OVCAR3 (cell line): Measurements from ENCODE around the genes CXCR3 and ABCB7.

- RRBS: no CpG with 5 or more reads among the region's 6 CpGs
Measured at GRCh38 chrX:71606721-71607283, 11.5 kb downstream of the CXCR3 start.

DNA sequence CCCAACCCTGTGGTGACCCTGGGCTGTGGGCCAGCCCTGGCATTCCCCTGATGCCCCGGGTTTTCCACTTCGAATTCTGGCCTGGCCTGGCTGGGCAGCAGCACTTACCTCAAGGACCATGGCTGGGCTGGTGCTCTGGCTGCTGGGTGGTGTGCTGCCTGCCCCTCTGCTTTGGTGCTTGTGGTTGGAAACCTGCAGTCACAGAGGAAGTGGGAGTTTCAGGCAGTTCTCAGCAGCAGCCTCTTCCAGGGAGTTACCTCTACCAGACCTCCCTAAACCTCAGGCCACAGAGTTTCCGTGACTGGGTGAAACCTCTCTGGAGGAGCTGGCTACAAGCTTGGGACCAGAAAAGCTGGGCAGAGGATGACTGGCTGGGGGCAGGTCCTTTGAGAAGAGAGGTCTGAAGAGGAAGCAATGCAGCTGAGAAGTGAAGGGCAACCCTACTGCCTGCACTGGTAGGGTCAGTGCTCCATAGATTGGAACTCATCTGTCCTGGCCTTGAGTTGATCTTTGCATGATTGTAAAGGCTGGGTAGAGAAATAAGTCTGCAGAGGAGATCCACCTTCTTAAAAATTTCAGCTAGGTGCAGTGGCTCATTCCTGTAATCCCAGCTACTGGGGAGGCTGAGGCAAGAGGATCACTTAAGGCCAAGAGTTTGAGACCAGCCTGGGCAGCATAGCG is at the start of gene CXCR3:
Gene CXCR3, minus strand, starts transcription at position 182 of the 681 bp plus-strand sequence.
- RRBS: no CpG with 5 or more reads among the region's 4 CpGs

DNA sequence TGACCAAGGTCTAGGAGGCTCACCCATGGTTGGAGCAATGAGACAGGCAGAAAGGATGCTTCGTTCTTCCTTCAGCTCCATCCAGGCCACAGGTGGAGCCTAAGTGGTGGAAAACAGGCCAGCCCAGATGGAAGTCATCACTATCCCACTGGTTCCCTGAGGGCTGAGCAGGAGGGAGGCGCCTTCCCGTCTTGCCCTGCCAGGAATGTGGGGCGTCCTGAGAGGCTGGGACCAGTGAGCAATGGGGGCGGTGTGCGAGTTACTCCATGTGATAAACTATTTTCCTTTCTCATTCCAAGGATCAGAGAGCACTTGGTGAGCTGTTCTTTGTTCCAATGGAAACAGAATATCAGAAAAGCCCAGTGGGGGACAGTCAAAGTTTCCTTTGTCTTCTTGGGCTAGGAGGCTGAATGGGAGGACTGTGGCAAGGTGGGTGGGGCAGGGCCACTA is 86.1 kb downstream of the NHSL2 start:
- RRBS: no CpG with 5 or more reads among the region's 6 CpGs

- RRBS: no CpG with 5 or more reads among the region's 7 CpGs
Measured at GRCh38 chrX:72029782-72030643, 119.4 kb downstream of the NHSL2 start.

GRCh38 chrX:73127952-73128396 is 48.7 kb upstream of the PABPC1L2A start:
- RRBS: no CpG with 5 or more reads among the region's 17 CpGs

DNA sequence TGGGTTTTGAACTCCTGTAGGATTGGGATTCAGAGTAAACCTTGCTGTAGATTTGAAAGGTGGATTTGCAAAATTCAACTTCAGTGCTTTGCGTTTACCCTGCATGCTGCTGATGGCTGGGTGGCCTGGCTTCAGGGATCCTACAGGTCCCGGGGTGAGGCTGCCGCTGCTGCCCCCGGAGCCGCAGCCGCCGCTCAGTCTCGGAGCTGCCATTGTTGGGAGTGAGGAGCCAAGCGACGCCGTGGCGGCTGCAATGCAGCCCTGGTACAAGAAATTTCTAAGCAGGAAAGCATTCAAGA is 37.1 kb upstream of the CHIC1 start:
- RRBS: no CpG with 5 or more reads among the region's 12 CpGs

GRCh38 chrX:73917162-73917768 is 354.3 kb downstream of the CHIC1 start:
- RRBS: no CpG with 5 or more reads among the region's 1 CpG

DNA sequence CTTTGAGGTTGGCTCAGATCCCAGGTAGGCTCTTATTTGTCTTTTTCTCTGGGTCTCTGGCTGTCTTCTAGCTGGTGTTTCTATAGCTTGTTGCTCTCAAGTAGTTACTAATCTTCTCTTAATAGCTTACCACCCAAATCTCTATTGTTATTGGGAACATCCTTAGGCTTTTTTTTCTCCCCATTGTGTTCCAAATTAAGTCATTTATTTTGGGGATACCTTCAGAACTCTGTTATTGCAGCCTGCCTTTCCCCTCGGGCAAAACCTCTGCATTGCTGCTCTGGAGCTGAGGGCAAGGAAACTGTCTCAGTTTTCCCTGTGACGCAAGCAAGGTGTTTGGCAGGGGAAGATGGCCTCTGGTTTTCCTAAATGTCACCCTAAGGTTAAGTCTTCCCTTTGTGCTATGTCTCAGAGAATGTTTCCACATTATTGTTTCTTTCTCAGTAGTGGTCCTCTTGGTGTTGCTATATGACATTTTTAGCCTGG is 338.1 kb upstream of the ZCCHC13 start:
- RRBS: no CpG with 5 or more reads among the region's 2 CpGs

DNA sequence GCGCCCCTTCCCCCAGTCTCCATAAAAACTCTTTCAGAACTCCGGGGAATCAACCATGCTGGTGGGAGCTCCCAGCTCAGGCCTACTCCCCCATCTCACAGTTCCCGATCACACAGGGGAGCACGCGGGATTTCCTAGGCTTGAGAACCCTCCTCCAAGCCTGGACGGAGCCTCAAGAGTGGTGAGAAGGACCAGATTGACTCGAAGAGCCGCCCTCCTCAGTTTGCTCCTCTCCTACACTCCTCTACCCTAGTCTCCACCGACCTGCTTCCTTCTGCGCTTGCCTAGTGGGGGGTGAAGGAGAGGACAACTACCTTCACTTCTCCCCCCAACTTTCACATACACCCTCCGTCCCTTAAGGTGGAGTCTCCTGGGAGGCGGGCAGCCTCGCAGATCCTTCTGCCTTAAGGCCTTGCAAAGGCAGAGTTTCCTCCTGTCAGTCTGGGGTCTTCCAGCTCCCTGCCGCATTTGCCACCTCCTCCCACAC is 77.3 kb downstream of the RLIM start:
- RRBS: 64% methylated on average over 1 of the region's 14 CpGs

- RRBS: no CpG with 5 or more reads among the region's 19 CpGs
Measured at GRCh38 chrX:74794478-74794816, 130.8 kb downstream of the NEXMIF start.

DNA sequence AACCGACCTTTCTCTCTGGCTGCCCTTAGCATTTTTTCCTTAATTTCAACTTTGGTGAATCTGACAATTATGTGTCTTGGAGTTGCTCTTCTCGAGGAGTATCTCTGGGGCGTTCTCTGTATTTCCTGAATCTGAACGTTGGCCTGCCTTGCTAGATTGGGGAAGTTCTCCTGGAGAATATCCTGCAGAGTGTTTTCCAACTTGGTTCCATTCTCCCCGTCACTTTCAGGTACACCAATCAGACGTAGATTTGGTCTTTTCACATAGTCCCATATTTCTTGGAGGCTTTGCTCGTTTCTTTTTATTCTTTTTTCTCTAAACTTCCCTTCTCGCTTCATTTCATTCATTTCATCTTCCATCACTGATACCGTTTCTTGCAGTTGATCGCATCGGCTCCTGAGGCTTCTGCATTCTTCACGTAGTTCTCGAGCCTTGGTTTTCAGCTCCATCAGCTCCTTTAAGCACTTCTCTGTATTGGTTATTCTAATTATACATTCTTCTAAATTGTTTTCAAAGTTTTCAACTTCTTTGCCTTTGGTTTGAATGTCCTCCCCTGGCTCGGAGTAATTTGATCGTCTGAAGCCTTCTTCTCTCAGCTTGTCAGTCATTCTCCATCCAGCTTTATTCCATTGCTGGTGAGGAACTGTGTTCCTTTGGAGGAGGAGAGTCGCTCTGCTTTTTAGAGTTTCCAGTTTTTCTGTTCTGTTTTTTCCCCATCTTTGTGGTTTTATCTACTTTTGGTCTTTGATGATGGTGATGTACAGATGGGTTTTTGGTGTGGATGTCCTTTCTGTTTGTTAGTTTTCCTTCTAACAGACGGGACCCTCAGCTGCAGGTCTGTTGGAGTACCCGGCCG is 47.6 kb downstream of the NEXMIF start:
- RRBS: no CpG with 5 or more reads among the region's 19 CpGs

DNA sequence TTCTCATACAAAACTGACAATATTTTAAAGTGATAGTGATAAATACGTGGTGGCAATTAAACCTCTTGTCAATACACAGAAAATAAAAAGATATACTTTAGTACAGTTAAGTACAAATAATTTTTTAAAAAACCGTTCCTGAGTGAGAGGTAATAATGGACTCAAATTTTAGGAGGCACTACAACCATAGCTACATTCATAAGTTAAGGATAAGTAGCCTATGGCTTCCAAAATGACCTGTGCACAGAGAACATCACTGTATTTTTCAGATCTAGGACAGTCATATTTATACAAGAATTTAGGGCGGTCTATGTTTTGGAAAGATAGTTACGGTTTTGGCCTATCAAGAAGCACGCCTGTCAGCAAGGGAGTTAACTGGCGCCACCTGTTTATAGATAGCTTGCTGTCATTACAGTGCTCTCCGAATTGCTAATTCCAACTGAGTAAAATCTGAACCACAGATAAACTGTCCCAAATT is 775 bp downstream of the ABCB7 start:
- RRBS: no CpG with 5 or more reads among the region's 7 CpGs

DNA sequence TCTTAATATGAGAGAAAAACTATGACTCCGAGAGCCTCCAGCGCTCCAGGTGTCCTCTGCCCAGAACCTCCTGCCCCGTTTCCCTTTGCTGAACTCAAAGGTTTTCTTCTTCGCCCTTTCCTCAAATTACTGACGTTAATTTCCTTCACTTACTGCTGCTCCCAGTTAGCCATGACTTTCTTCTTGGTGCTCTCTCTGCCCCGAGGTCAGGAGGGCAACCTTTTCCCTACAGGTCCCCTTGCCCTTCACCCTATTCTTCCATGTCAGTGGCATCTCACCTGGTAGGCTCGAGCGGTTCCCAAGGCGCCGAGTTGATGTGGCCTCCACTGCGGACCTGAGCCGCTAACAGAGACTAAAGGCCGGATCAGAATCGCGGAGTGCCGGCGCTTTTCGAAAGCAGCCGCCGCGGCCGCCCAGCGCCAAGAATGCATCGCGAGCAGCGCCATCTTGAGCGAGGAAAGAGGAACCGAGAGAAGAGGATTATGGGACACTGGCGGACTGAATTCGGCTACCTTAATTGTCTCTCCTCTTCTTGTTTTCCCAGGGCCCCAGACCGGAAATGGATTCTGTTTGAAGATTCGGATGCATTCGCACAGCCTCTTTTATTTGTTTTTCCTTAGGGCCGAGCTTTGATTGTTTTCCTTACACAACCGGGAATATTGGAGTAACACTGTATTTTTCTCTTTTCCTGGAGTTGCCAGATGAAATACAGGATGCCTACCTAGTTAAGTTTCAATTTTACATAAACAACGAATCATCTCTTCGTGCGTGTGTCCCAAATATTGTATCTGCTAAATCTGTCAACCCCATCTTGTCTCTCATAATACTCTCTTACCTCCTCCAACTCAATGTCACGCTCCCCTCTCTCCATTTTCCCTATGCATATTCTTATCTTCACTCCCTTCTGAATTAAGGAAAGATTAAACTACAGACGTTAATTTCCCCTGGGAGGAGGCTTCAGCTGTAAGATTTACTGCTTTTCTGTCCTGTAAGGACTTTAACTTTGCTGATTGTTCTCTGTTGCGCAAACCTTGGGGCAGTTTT is at the start of gene ABCB7:
Gene ABCB7, minus strand, starts transcription at position 457 of the 1,044 bp plus-strand sequence.
- RRBS: 7% methylated on average over 4 of the region's 41 CpGs

GRCh38 chrX:76177541-76177877 is 4.6 kb downstream of the PBDC1 start:
- RRBS: no CpG with 5 or more reads among the region's 2 CpGs

DNA sequence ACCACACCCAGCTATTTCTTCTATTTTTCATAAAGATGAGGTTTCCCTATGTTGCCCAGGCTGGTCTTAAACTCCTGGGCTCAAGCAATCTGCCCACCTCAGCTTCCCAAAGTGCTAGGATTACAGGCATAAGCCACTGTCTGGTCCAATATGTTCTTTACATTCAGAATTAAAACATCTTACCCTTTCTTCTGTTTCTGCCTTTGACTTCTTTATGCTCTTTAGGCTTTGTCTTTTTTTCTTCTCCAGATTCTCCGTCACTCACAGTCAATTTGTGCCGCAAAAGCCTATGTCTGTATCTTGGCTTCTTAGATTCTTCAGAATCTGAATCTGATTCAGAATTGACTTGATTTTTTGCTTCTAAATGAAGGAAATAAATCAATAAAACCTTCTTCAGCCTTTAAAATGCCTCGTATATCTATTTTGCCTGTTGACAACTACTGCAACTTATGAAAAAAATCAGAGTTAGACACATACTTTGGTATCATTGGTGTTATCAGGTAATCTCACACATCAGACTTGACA is 122.8 kb downstream of the ATRX start:
- RRBS: no CpG with 5 or more reads among the region's 3 CpGs

DNA sequence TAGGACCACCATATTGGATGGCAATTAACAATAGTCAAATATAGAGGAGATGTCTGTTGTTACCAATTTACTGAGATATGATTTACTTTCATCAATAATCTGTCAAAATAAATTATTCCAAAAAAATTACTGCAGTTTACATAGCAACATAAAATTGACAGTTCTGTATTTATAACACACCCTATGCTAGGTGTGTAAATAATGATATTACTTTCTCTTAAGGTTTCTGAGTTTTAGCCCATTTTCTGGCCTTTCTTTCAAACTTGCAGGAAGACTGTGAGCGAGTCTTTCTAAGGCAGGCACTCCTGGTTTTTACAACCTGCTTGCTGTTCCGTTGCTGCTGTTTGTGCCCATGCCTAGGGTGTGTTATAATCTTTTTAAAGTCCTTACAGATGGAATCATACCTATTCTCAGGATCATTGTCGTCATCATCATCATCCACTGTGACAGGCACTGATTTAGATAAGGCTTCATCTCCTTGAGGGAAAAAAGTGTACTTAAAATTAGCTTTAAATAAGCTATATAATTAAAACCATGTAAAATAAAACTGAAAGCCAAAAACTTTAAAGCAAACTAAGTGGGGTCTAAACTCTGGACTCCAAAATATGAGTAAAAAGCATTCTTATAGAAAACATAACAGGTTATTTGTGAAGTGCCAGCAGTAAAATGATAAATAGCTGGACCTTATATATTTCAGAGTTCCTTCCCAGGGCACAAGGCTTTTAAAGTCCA is 110.0 kb downstream of the ATRX start:
- RRBS: no CpG with 5 or more reads among the region's 3 CpGs

DNA sequence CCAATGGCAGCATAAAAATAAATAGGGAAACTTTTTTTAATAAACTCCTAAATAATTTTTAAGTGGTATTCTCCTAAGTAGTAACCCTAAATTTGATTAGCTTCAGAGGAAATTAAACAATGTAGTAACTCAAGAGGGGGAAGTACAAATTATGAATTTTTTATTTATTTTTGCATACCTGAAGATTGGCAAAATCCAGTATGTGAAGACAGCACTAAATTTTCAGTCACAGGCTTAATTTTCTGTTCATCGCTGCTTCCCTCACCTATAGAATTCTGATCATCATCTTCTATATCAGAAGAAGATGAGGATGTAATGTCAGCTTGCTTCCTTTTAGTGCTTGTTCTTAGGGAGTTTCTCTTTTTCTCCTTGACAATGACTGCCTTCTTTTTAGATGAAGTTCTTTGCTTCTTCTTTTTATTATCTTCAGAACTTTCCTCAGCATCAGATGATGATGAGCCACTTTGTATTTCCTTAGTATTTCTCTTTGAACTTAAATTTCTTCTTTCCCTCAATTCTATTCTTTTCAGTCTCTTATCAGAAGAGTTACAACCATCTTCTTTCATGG is 104.6 kb downstream of the ATRX start:
- RRBS: no CpG with 5 or more reads among the region's 1 CpG

DNA sequence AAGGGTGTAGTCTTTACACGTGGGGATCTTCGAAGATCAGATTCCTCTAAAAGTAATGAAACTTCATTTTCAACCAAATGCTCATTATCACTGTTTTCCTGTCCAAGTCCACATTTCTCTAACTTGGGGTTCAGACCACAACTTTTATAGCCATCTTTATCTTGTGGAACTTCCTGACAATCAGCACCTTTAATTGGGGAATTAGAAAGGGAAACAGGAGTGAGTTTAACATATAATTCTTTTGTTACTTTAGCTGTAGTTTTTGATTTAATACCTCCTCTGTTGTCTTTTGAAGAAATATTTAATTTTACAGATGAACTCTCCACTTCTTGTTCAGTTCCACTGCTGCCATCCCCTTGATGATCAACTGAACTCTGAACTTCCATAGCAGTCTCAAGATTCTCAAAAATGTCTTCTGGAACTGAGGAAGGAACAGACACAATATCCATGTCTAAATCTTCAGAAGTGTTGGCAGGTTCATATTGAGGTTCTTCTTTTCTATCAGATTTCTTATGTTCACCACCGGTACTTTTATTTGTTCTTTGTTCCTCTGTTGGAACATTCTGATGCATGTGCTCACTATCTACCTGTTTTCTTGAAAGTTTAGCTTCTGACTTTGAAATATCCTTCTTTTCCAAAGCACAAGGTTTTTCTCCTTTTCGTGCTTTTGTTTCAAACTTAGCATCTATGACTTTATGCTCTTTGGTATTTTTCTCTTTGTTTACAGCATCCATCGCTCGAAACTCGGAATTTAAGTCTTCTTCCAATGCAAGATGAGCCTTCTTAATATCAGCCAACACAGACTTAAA is 102.5 kb downstream of the ATRX start:
- RRBS: no CpG with 5 or more reads among the region's 7 CpGs

GRCh38 chrX:78024336-78024687 is 54.9 kb upstream of the PGAM4 start:
- RRBS: no CpG with 5 or more reads among the region's 6 CpGs